Sigmoid colon (tissue), 4 donors: Measurements from ENCODE around the genes LGR5, ATXN7L3B and GLIPR1.

- PRO-cap = no peak
- RAMPAGE, long total RNA, 4 experiments = no peak in any of the 4 experiments
These were observed 41.8 kb upstream of the CCT2 start for GRCh38 chr12:69543387-69544009.

GRCh38 chr12:69738148-69738826, 373 bp upstream of the RAB3IP start:
- PRO-cap = no peak
- RAMPAGE, long total RNA, 4 experiments = no peak in any of the 4 experiments

GRCh38 chr12:69778624-69779148, 40.0 kb downstream of the RAB3IP start:
- PRO-cap = no peak
- RAMPAGE, long total RNA, 4 experiments = no peak in any of the 4 experiments

DNA sequence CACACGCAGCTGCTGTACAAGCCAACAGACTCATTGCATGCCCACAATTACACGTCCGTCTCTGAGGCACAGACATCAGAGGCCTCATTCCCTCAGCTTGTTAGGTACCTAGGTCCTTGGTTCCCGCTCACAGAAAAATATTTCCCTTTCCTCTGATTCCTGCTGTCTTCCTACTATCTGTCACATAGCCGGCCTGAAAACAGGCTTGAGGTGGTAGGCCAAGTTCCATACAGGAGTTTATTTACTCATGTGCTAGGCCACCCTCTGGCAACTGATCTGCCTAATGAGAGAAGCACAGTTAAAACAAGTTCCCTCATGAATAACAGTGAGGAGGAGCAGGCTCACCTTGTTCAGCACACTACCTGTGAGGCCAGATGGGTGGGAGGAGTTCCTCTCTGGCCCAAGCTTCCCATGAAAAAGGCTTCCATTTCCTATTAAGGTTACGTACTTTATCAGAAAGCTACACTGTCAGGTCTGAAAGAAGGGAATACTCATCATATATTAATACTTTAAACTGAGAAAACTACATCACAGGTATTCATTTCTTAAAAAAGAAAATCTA, 206.0 kb downstream of the MYRFL start:
- PRO-cap = no peak
- RAMPAGE, long total RNA, 4 experiments = no peak in any of the 4 experiments

DNA sequence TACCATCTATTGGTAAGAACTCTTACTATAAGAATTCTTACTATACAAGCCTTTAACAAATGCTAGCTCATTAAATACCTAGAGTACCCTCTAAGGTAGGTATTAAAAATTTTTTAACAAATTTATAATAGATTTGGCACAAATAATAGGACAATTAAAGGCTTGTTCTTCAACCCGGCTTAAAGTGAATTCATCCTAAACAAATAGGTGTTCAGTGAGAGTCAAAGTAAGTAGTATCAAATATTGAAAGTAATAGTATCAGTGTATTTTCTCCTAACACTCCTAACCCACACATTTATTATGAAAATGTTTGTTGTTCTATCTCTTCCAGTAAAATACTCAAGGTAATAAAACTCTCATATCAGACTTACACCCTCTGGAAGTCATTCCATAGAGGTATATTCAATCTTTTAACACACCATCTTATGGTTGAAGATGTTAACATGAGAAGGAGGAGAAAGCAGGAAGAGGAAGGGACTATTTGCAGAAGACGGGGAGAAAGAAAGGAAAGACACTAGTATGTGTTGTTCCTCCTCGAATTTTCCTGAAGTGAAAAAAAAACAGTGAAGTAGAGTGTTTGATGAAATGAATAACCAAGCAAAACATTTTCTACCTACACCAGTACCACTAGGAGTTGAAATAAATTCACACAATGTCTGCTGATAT, 1.6 kb upstream of the CNOT2 start:
- PRO-cap = no peak
- RAMPAGE, long total RNA, 4 experiments = no peak in any of the 4 experiments

- PRO-cap = no peak
- RAMPAGE, long total RNA, 4 experiments = no peak in any of the 4 experiments
These were observed 38.4 kb downstream of the PTPRB start for GRCh38 chr12:70598768-70599223.

DNA sequence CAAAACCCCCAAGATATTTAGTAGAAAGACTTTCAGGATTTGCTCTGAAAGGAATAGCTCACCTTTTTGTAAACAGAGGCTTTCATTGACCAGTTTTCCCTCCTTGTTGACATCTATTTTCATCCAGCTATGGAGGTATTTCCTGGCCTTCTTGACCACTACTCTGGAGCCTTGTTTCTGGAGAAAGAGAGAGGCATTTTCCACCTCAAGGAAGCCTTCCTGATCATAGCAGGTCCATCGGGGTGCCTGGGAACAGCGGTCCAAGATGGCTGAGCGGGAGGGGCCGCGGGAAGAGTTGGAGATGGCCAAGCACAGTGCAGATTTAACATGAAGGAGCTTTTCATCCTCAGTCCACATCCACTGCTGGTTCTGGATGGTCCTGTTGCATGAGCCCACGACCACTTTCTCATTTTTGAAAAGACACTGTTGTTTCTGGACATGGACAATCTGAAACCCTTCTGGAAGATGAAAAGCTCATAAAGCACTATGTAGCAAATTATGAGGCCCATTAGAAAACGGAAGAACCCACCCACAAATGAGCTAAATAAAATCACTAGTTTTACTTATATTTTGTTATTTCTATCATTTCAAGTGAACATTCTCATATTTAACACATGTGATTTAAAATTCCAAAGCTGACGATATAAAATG, 1.5 kb downstream of the PTPRB start:
- PRO-cap = no peak
- RAMPAGE, long total RNA, 4 experiments = no peak in any of the 4 experiments

DNA sequence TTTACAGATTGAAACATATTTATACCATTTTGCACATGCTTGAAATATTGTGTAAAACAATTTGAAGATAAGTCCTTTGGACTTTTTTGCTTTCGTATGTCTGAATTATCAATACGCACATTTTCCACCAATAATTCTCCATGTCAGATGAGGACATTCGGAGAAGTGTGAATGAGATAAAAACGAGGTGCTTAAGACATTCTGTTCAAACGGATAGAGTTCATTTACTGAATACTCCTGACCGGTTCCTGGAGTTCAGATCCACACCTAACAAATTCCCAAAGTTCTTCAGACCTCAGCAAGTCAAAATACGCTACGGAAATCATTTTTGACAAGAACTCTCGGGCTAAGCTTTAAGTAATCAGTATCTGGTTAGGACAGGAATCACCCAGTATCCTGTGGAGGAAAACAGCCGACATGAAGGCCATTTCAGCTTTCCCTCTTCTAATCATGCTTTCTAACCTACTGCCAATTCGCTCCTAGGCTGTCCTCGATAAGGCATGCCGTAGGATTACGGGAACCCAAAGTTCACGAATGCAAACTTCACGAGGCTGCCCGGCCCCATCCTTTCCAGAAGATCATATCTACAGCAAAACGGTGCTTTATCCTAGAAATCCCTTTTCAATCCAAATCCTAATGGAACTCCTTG, 81.7 kb upstream of the PTPRB start:
- PRO-cap = no peak
- RAMPAGE, long total RNA, 4 experiments = no peak in any of the 4 experiments

- PRO-cap = no peak
- RAMPAGE, long total RNA, 4 experiments = no peak in any of the 4 experiments
These were observed 578 bp upstream of the TSPAN8 start for GRCh38 chr12:71158229-71158925.

GRCh38 chr12:71439303-71440121, at the start of gene LGR5:
LGR5 (plus strand) TSS chr12:71439798.
- PRO-cap = unidirectional peak, minus-strand start at chr12:71439659
- RAMPAGE, long total RNA, 4 experiments = no peak in any of the 4 experiments

- PRO-cap = no peak
- RAMPAGE, long total RNA, 4 experiments = no peak in any of the 4 experiments
These were observed 631 bp downstream of the RAB21 start for GRCh38 chr12:71755019-71755968.

DNA sequence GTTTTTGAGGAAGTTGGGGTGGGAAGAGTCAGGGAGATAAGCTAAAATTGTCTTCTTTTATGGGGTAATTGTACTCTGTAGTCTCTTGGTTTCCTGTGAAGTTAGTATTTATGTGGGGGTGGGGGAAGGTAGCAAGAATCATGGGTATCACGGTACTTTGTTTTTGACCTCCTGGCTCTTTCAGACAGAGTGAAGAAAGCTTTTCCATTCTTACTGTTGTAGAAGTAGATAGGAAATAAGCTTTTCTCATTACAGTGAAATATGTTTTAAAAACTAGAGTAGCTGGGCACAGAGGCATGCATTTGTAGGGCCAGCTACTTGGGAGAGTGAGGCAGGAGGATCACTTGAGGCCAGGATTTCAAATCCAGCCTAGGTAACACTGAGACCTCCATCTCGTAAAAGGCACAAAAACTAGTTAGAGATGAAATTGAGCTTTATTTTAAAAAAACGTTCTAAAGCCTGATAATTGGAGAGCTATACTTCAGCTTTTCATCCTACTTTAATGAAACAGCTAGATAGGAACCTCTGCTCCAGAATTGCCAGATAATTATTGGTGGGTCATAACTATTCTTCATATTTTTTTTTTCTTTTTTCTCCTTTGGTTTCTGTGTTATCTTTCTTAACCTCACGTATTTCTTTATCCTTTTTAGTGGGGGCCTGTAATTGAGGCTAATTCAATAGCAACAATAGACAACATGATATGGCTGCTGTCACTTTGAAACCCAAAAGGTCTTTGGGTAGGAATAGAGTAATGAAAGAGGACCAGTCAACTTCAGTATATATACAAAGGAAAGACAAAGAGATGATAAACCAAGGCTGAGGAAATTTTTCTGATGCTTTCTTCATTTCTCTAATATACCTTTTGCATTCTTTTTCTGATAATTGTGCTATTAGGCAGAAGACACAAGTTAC, 33.3 kb downstream of the RAB21 start:
- PRO-cap = no peak
- RAMPAGE, long total RNA, 4 experiments = no peak in any of the 4 experiments

DNA sequence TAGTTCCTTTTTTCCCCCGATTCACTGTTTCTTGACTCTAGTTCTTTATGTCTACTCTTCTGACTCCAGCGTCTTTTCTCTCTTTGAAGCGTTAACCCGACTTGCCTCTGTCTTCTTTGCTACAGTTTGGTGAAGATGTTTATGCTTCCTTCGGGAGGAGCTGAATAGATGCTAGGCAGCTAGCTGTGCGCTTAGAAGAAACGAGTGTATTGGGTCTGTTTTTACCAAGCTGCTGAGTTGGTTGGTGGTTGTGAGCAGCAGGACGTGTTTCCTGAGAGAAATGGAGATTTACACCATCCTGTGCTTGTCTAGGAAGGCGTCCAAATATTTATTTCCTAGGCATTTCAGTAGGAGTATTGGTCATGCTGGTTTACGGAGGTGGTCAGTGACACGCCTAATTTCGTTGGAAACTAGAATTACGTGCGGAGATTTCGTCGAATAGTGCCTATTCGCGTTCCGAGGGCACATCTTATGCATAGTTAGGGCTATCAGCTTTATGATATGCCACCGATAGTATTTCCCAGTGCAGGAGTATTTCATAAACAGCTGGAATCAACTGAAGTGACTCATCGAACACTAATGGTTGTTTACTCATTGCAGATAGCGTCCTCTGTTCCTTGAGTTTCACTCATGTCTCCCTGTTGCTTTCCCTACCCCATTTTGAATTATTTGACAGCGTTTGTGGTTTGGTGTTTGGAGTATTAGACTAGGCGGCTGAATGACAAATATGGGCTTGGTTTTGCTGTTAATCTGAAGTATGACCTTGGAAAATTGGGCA, 731 bp downstream of the TBC1D15 start:
- PRO-cap = no peak
- RAMPAGE, long total RNA, 4 experiments = no peak in any of the 4 experiments

- PRO-cap = no peak
- RAMPAGE, long total RNA, 4 experiments = no peak in any of the 4 experiments
These were observed 160.0 kb downstream of the TRHDE start for GRCh38 chr12:72432055-72432735.

GRCh38 chr12:74292102-74293454, 245.1 kb upstream of the ATXN7L3B start:
- PRO-cap = no peak
- RAMPAGE, long total RNA, 4 experiments = no peak in any of the 4 experiments

DNA sequence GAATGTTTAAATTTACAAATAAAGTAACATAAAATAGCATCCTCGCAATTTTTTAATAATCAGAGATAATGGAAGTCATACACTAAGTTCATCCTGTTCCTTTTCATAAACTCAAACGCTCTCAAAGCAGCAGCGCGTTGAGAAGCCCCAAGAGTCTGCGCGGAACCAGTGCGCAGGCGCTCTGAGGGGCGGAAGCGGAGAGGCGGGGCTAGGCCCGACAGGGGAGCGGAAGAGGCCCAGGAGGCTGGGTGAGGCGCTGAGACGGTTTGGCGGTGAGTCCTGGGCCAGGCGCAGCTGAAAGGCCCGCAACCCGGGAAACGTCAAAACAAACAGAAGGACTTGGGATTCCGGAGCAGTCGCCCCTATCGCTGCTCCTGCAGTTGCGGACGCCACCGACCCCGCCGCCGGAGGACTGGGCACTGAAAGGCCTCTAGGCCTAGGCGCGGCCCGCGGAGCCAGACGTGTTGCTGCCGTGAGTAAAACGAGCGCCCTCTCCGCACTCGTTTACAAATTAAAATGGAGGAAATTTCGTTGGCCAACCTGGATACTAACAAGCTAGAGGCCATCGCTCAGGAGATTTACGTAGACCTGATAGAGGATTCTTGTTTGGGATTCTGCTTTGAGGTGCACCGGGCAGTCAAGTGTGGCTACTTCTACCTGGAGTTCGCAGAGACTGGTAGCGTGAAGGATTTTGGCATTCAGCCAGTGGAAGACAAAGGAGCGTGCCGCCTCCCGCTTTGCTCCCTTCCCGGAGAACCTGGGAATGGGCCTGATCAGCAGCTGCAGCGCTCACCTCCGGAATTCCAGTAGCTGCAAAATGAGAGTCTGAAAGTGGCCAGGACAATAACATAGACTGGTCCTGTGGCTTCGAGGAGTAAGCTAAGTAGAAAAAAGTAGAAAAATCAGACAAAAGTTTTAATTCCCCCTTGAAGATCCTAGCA, at the start of gene ATXN7L3B:
Gene ATXN7L3B (plus strand): TSS at position 239 of the 941 bp plus-strand sequence.
- PRO-cap = bidirectional peak, plus-strand start at position 259 of the sequence, minus-strand start at position 113 of the sequence
- RAMPAGE, long total RNA, 4 experiments = start-site peak on the plus strand in 4 of 4 experiments, centred at positions 238 to 248 of the sequence, 93 to 220 reads per replicate

DNA sequence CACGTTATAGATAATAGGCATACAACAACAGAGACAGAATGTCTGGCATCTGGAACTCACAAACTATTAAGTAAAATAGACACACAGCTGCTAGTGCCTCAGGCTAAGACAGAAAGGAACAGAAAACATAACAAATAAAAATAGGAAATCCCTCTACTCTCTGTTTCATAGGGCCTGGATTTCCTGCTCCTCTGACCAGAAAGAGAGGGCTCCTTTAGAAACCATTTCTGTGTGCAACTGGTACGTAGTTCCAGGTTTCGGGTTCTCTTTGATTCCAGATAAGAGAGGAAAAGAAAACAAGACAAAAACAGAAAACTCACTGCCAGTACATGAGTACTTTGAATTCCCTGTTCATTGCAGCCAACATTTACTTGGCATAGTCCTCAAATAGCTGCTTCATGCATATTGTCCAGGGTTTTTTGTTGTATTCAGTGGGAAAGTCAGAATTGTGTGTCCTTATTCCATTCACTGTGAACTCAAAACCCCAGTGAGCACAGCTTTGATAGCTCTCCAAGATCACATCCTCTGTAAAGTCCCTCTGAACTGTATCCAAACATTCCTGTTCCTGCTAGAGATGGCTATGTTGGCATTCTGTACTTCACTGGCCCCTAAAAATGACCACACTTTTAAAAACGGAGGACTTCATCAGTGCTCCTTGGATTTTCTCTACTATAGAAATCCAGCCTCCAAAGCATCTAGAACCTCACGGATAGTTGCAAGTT, 48.9 kb downstream of the ATXN7L3B start:
- PRO-cap = no peak
- RAMPAGE, long total RNA, 4 experiments = no peak in any of the 4 experiments

- PRO-cap = no peak
- RAMPAGE, long total RNA, 4 experiments = no peak in any of the 4 experiments
These were observed 122.2 kb downstream of the KCNC2 start for GRCh38 chr12:75087385-75087866.

GRCh38 chr12:75480438-75481500, at the start of gene GLIPR1:
GLIPR1 (plus strand) TSS chr12:75480755.
- PRO-cap = unidirectional peak, plus-strand start at chr12:75480757; unidirectional peak, plus-strand start at chr12:75480826
- RAMPAGE, long total RNA, 4 experiments = start-site peak on the plus strand in 4 of 4 experiments, at chr12:75480754-75480937 at its widest, 87 to 706 reads per replicate

DNA sequence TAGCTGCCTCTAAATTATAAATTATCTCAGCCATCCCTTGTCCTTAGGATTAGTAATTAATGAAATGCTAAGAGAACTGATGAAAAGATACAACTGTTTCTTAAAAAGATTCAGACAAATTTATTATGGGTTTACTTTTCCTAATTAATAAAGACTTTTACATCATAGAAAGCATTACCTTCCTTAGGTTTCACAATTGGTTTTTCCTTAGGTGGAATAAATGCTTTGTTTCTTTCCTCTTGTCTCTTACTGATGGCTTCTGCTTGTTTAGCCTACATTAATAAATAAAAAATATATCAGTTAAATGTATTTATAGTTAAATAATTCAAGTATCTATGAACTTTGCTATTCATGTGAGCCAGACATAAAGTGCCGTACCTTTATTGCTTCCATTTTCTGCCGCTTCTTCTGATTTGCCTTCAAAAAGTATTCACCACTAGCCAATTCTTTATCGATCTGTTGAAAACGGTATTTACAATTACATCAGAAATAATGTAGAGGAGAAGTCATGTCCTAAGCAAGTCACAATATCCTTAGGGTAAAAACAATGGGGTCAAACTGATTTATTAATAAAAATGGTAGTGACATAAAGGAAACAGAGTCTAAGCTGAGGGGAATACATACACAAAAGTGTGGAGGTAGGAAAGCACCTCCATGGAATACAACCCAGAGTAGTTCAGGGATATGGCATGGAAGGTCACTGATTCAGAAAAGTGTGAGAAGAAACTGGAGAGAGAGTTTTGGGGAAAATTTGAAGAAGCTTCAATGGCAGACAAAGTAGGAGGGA, 9.7 kb downstream of the KRR1 start:
- PRO-cap = no peak
- RAMPAGE, long total RNA, 4 experiments = no peak in any of the 4 experiments